PC-3 (cell line): ENCODE measurements around a stretch of chr17.

DNA sequence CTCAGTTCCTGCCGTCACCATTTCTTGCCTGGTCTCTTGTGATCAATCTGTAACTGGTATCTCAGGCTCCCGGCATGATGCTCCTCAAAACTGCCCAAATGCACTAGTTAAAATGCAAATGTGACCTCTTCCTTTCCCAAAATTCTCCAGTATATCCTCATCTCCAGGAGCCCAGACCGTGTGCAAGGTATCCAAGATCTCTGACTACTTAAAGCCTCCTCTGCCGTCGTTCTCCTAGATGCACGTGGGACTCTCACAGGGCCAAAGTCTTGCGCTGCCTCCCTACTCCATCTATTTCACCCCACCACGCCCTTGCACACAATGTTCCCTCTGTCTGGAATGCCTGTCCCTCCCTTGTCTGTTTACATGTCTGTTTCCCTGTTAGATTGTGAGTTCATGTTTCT lies 5.1 kb upstream of the FZD2 start:
- RAMPAGE, long total RNA = no peak

- RAMPAGE, long total RNA = no peak
Measured at GRCh38 chr17:44559602-44560229, 2.4 kb downstream of the FZD2 start.

- RAMPAGE, long total RNA = no peak
Measured at GRCh38 chr17:44627681-44628119, 28.6 kb upstream of the MEIOC start.

DNA sequence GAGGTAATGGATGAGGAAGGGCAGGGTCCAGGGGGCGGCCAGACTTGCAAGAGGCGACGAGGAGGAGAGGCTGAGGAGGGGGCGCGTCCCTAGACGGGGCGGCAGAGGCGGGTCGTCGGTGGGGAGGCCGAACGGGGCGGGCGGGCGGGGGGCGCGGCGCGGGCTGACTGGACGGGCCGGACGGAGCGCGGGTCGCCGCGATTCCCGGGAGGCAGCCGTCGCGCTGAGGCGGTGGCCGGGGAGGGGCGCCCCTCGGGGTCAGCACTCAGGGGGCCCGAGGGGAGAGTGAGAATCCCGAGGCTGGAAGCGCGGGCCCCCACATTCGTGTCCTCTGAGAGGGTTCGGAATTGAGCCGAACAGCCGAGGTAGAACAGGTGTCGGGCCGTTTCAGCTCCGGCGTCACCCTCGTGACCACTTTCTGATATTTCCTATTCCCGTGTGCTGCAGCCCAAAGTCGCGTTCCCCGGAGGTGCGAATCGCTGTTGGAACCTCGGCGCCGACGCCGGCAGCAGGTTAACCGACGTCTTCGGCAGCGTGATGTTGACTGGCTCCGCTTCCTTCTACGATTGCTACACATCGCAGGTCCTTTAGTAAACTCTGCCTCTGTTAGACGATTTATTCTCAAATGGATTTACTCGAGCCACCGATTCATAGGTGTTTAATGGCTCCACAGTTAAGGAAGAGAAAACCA lies 557 bp downstream of the MEIOC start:
- RAMPAGE, long total RNA = no peak

- RAMPAGE, long total RNA = no peak
Measured at GRCh38 chr17:44678203-44678431, 11.5 kb downstream of the CCDC43 start.

- RAMPAGE, long total RNA = no peak
Measured at GRCh38 chr17:44749547-44750308, 9.1 kb upstream of the ADAM11 start.

DNA sequence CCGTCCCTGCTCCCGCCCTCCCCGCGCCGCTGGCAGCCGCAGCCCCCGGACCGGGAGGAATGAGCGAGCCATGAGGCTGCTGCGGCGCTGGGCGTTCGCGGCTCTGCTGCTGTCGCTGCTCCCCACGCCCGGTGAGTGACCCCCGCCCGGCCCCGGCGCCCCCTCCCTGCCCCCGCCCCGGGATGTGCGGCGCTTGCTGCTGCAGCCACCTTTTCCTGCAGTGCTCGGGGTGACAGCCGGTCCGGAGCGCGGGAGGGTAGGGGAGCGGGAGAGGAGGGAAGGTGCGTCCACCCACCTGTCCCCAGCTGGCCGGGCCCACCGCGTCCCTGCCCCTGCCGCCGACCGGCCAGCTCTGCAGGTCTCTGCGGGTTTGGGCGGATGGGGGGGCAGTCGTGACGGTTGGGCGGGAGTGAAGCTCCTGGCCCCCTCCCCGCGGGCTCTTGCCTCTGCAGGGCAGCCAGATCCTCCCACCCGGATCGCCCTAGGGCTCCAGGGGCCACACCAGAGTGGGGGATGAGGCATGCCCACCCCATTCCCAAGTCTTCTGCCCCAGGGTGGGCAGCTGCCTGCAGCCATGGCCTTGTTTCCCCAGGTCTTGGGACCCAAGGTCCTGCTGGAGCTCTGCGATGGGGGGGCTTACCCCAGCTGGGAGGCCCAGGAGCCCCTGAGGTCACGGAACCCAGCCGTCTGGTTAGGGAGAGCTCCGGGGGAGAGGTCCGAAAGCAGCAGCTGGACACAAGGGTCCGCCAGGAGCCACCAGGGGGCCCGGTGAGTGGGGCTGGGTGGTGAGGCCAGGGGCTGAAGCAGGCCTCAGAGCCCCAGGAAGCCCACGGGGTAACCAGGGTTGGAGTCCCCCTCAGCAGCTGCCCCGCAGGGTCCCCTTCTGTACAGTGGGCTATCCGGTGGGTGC lies 597 bp downstream of the ADAM11 start:
- RAMPAGE, long total RNA = no peak

DNA sequence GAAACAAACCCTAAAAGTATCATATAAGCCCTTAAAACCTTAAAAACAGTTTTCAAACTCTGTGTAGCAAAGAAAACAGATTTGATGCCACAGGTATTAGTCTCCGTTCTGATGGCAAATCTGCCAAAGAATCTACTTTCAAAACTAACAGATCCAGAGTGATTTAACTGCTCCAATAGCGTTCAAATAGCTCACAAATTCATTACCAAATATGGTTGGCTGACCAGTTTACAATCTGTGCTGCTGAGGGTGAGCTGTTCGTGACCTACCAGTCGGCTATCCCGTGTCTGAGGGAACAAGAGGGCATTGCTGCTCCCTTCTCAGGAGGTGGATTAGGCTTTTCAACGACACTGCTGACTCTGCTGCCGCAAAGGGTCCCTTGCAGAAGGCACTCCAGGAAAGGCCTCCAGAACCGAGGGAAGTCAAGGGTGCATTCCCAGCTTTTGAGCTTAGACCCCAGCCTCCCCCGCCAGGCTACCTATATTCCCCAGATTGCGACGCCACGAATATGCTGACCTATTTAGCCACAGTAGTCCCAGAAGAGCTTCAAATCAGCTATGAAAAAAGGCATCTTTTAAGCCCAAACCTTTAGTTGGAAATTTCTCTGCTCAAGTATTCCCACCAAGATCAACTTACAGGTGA lies 32.3 kb downstream of the GJC1 start:
- RAMPAGE, long total RNA = no peak

- RAMPAGE, long total RNA = no peak
Measured at GRCh38 chr17:44830341-44830539, 153 bp upstream of the GJC1 start.

DNA sequence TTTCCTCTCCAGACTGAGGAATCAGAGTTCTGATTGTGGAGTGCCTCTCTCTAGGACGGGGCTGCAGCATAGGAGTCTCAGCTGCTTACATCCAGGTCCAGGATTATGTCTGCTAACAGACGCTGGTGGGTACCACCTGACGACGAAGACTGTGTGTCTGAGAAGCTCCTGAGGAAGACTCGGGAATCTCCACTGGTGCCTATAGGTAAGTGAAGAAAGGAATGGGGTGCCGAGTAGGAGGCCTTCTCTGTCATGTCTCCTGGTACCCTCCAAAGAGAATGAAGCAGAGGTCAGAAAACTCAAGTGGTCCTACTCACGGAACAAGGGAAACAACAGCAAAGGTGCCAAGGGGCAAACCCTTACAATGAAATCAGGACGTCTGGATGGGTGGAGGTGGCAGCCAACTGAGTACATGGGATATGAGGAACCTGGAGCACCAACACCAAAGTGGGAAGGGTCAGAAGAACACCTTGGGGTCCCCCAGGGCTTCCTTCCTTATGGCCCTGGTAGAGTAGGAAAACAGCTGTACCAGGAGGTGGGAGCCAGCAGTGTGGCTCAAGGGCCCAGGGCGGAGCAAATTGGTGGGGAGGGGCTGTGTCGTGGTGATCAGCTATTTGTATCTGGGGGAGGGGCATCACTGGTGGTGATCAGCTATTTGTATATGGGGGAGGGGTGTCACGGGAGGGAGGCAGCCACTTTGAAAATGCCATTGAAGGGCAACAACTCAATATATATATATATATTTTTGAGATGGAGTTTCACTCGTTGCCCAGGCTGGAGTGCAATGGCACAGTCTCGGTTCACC lies 567 bp downstream of the HIGD1B start:
- RAMPAGE, long total RNA = no peak

GRCh38 chr17:44911094-44911846 lies 4.0 kb downstream of the GFAP start:
- RAMPAGE, long total RNA = no peak

- RAMPAGE, long total RNA = no peak
Measured at GRCh38 chr17:45052291-45052666, 847 bp upstream of the DCAKD start.

DNA sequence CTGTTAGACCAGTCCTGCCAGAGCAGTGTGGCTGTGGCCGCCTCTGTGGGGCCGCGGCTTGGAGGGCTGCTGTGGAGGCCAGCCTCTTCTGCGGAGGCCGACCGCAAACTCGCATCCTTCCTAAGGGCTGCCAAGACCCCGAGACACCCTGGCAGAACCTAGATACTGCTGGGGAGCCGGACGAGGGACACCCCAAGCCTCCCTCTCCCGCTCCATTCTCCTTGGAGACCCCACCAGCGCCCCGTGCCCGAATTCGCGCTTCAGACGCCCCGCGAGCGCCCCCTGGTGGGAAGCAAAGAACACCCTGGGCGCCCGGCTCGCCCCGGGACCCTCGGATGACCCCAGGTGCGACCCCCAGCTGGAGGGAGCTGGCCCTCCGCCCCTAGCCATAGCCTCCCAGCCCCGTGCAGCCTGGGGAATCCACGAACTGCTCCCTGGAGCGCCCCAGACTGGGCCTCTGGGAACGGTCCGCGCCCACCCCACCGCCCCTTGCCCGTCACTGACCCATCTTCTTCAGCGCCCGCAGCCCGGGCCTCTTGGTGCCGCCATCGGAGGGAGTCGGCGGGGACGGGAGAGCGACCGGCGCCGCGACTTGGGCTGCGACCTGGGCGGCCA lies 464 bp downstream of the PLCD3 start:
- RAMPAGE, long total RNA = no peak

DNA sequence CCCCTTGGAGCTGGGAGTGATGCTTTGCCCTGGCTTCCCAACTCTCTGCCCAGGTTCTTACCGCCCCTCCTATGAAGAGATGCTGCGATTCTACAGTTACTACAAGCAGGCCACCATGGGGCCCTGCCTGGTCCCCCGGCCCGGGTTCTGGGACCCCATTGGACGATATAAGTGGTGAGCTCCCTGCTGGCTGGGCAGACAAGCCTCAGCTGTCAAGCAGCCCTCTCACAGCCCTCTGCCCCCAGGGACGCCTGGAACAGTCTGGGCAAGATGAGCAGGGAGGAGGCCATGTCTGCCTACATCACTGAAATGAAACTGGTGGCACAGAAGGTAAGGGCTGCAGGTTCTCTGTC lies 936 bp downstream of the ACBD4 start:
- RAMPAGE, long total RNA = no peak

GRCh38 chr17:45233463-45234338 lies 12.0 kb downstream of the FMNL1 start:
- RAMPAGE, long total RNA = no peak

GRCh38 chr17:45296516-45297048 lies 20.2 kb downstream of the MAP3K14 start:
- RAMPAGE, long total RNA = no peak

DNA sequence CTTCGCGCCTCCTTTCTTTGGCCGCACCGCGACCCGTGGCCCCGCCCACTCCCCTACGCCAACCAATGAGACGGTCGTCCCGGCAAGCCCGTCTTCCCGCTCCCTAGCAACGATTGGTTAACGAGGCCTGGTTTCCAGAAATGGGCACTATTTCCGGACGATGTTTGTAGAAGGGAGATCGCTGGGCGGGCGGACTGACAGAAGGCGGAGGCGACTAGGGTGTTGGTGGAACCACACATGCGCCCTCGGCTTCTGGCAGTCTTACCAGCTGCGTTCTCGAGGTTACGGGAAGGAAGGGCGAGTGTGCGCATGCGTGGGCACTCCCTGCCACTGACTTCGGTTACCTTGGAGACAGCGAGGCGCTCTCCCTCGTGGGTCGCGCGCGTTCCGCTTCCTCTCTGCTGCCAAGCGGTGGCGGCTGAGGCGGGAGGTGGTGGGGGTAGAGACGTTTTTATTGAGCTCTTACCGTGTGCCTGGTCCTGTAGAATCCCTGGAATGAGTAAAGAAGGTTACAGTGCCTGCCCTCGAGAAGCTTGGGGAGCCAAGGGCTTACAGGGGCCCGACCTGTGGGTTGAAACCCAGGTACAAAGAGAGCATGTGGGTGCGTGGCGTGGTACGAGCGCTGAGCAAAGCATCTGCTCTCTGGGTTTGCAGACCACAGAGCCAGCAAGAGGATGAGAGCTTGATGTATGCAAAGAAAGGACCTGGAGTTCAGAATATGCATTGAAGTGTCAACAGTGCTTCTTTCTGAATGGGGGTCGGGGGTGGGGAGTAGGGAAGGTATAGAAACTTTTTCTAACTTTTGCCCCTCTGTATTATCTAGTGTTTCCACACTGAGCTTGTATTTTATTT lies 553 bp upstream of the MAP3K14 start:
- RAMPAGE, long total RNA = no peak

DNA sequence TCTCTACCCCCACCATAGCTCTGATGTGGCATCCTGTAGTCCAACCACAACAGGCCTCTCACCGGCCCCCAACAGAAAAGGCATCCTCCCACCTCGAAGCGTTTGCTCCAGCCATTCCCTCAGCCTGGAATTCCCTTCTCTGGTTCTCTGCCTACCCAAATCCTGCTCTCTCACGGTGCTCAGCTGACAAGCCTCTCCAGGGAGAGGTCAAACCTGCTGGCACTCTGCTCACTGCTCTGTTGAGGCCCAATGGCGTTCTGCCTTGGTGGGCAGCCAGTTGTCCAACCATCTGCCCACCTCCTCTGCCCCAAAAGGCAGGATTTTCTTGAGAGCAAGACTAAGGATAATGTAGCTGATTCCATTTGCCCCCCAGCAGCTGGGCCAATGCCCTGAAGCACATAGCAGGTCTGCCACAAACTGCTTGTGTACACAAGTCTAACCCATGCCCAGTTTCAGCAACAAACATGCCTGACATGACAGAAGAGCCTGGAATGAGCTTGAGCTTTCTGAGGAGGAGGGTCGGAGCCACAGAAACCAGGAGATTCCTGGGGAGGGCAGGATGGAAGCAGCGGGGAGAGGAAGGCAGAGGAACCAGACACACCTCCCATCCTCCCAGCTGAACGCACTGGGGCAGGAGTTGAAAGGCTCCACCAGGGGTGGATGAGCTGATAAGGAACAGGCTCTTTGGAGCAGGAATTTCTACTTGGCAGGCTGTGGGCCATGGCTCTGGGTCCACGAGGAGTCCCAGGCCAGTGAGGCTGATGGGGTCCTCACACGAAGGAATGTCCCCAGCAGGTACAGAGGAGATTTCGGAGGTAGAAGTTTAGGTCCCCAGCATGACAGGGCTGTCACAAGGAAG lies 23.9 kb downstream of the ARHGAP27 start:
- RAMPAGE, long total RNA = no peak

GRCh38 chr17:45429558-45430141 lies 3.0 kb downstream of the ARHGAP27 start:
- RAMPAGE, long total RNA = no peak

GRCh38 chr17:45487472-45488069 lies 3.0 kb downstream of the PLEKHM1 start:
- RAMPAGE, long total RNA = no peak